Colon Carcinoma Metastatic in the Brain (tissue), 2 donors: ENCODE measurements around the genes CORIN, SGCB and LNX1.

DNA sequence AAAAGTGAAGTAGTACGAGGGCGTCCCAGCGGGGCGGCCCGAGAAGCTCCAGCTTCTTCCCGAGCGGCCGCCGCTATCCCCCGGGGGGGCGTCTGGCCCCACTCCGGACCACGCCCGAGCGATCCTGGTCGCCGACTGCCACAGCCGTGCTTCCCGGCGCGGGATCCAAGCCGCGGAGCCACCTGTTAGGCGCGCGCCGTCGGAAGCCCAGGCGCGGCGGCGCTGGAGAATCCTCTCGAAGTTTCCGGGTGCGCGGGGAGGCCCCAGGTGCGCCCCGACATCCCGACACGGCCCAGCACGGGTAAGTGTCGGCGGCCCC is 1.2 kb downstream of the BEND4 start:
- PRO-cap, 2 experiments: no peak in any of the 2 experiments

DNA sequence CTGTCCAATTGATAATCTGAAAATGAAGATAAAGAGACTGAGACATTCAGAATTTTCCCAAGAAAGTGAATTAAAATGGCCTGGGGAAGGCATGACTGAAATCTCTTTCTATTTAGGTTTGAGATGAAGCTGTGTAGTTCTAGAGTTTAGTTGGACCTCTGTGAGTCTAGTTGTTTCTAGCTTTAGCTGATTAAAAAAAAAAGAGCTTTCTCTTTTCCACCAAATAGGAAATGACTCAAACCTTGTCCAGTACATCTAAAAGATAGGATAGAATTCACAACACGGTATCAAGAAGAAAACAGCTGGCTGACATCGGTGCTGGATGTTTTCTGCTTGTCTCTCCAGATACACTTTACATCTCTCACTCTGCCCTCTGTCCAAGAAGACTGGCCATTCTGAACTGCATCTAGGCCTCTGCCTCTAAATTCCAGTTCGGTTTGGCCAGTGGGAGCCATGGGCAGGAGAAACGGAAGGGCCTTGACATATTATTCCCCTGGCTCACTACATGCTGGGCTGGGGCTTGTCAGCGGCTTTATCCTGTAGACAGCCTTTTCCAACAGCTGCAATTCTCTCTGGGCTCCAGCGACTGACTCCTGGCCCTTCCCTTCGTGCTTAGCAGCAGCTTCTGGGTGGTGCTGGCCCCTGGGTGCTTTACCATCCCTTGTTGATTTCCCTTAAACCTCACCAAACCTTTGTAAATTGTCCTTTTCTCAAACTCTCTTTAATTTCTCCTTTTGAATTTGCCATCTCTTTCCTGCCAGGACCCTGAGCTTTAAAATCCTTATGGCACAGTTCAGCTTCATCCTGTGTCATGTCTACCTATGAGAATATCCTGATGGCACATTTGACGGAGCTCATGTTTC is 57.3 kb upstream of the SHISA3 start:
- PRO-cap, 2 experiments: no peak in any of the 2 experiments

DNA sequence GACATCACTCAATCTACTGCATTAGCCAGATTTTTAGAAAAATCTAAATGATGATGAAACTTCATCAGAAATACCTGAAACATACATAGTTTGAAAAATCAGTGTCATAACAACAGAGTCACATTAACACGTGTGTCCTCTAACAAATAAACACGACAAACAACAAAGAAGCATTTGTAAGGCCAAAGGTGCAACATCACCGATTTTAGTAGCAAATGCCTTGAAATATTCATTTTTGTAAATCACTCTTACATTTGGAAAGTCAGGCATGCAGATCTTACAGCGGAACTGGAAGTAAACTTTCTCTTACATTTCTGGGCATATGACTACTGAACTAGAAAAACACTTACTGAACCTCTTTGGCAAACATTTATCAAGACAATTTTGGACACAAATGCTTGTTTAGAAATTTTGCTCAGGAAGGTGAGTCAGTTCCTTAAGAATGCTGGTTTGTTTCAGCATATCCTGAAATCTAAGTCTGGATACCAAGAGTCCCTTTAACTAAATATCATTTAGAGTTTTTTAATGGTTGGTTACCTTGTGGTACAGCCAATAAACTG is 14.8 kb downstream of the SHISA3 start:
- PRO-cap, 2 experiments: no peak in any of the 2 experiments

- PRO-cap, 2 experiments: no peak in any of the 2 experiments
Measured at GRCh38 chr4:47705333-47705934, 132.4 kb downstream of the CORIN start.

GRCh38 chr4:47836420-47837347 is 1.2 kb downstream of the CORIN start:
- PRO-cap, 2 experiments: no peak in any of the 2 experiments

GRCh38 chr4:47837348-47838298 is at the start of gene CORIN:
Gene CORIN (minus strand): TSS chr4:47838067.
- PRO-cap, 2 experiments: no peak in any of the 2 experiments

- PRO-cap, 2 experiments: no peak in any of the 2 experiments
Measured at GRCh38 chr4:47851686-47852075, 13.8 kb upstream of the CORIN start.

DNA sequence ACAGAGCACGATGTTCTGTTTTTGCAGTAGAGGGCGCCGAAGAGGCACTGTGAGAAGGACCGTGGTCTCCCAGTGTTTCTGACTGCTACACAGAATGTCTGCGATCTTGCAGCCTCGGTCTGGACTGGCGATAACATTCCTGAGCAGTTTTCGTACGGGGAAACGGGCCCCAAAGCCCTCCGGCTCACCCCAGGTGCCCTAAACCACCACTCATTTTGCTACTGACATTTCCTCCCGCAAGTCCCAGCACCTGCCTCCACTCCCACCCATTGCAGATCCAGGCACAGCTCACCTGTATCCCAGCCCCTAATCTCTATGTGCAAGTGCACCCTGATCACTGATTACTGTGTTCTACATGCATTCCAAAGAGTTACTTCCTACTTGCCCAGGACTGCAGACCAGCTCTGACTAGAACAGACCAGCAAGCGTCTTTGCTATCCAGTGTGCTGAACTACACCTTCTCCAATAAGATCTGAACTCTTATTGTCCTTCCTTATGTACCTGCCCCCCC is 12.4 kb upstream of the NFXL1 start:
- PRO-cap, 2 experiments: no peak in any of the 2 experiments

- PRO-cap, 2 experiments: no peak in any of the 2 experiments
Measured at GRCh38 chr4:48058450-48059112, 42.0 kb downstream of the NIPAL1 start.

DNA sequence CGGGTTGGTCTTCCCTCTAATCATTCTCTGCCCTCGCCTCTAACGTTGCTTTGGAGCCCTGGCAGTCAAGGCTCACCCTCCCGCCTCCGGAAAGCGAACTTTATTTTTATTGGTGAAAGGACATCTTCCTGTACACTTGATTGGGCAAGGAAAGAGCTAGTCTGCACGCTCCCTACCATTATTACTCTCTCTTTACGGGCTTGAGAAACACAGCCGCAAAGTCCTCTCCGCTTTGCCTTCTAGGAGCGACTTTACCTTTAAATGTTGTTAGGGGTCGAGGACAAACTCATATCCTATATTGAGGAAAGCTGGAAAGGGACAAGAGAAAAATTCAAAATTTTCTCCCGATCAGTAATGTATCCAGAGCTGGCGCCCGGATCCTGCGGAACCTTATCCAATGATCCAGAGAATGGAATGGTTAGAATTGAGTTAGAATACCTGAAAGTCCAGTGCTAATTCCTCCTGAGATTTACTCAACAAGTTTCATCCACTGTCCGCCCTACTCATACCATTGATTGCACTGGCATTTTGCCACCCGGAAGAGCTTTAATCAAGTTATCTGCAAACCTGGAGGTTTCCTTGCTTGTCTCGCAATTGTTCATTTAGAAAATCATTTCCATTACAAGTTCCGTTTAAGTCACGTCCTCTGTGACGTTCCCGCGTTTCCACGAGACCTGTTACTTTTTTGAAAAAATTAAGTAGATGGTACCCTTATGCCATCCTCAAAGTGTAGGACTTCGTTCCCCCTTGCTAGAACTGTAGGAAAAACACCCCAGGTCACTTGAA is 554 bp upstream of the FRYL start:
- PRO-cap, 2 experiments: peak in 2 of 2 experiments; most common plus-strand start position 133 of the sequence (in 1)

- PRO-cap, 2 experiments: no peak in any of the 2 experiments
Measured at GRCh38 chr4:48902313-48902886, 4.2 kb downstream of the OCIAD2 start.

GRCh38 chr4:49030573-49031936 is 45.0 kb downstream of the CWH43 start:
- PRO-cap, 2 experiments: no peak in any of the 2 experiments

- PRO-cap, 2 experiments: no peak in any of the 2 experiments
Measured at GRCh38 chr4:49161026-49161485, 175.0 kb downstream of the CWH43 start.

- PRO-cap, 2 experiments: peak in 2 of 2 experiments; most common minus-strand start chr4:52038299 (in 2)
Measured at GRCh38 chr4:52038104-52038925, at the start of gene SGCB. Gene SGCB (minus strand): TSS chr4:52038299.

DNA sequence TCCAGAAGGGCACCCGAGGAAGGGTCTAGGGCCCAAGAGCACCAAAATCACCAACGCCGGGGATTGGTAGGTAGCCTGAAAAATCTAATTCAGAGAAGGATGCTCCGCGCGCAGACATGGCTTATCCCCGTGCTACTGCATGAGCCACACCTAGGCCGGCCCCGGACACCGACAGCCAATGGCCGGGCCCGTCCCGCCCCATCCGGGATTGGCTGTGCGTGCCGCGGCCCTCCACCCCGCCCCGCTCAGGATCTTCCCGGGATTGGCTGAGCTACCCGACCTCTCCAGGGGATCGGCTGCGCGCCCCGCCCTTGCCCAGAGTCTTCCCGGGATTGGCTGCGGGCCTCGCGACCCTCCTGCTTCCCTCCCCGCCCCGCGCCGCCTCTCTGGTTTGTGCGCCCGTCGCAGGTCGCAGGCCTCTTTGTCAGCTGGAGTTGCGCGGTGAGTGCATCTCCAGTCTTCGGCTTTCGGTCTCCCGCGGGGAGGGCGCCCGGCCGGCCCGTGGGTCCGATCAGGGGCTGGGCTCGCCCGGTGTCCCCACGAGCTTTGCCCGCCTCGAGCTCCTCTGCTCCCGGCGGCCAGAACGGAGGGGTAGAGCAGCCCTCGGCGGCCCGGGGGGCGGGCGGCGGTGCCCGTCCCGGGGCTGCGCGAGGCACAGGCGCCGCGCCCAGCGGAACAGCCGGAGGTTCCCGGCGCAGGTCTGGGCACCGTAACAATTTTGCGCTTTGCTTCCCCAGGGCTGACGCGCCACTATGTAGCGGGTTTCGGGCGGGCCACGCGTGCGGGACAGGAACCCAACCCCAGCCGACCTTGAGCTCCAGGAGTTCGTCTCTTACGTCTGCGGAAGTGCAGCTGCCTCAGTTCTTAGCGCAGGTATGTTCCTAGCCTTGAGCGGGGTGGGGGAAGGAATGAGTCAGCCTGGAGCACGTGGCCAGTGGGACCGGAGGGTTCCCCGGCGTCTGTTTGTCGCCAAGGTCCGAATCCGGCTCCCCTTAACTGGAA is 38.8 kb downstream of the ERVMER34-1 start:
- PRO-cap, 2 experiments: peak in 2 of 2 experiments; most common plus-strand start position 318 of the sequence (in 1); most common minus-strand start position 833 of the sequence (in 2)

GRCh38 chr4:52714433-52715439 is 36.5 kb downstream of the ERVMER34-1 start:
- PRO-cap, 2 experiments: no peak in any of the 2 experiments

DNA sequence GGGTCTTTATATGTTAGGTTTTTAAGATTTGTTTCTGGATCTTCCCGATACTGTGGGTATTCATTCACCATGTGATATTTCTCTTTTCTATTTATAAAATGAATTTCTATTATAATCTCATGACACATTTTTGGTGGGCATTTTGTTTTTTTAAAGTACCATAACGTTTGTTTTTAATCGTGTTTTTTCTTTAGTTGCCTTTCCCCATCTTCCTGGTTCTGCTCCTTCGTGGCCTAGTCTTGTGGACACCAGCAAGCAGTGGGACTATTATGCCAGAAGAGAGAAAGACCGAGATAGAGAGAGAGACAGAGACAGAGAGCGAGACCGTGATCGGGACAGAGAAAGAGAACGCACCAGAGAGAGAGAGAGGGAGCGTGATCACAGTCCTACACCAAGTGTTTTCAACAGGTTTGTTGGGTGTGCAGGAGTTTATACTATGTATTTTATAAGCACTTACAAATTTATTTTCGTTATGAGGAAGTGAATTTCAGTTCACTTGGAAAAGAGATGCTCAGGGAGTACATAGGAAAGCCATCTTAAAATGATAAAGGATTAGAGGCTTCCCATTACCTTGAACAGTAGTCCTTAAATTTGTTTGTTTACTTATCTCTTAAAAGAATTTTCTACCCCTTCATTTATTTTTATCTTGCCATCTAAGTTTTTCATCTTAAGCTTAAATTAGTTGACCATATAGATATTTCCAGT is 75.4 kb downstream of the FIP1L1 start:
- PRO-cap, 2 experiments: no peak in any of the 2 experiments

DNA sequence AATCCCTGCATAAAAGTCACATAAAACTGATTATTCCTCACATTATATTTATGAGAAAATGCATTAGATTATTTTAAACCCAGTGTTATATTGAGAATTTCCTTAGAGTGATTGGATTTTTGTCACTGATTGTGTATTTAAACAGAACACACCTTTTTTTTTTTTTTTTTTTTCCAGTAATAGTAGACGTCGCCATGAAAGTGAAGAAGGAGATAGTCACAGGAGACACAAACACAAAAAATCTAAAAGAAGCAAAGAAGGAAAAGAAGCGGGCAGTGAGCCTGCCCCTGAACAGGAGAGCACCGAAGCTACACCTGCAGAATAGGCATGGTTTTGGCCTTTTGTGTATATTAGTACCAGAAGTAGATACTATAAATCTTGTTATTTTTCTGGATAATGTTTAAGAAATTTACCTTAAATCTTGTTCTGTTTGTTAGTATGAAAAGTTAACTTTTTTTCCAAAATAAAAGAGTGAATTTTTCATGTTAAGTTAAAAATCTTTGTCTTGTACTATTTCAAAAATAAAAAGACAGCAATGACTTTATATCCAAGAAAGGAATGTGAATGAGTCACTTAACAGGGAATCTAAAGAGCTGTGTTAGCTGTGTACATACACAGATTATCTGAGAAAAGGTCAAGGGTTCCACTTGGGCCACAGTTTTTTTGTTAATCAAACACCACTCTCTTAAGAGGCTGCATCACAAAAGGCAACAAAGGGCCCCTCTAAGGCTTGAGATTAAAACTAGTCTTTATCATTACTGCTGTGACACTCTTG is 81.9 kb downstream of the FIP1L1 start:
- PRO-cap, 2 experiments: no peak in any of the 2 experiments

- PRO-cap, 2 experiments: peak in 2 of 2 experiments; most common plus-strand start chr4:53591764 (in 1); most common minus-strand start chr4:53591484 (in 2)
Measured at GRCh38 chr4:53591271-53591998, at the start of gene LNX1. Gene LNX1 (minus strand): TSS chr4:53591486.

- PRO-cap, 2 experiments: no peak in any of the 2 experiments
Measured at GRCh38 chr4:53987675-53988542, 76.5 kb downstream of the CHIC2 start.